BE2C (cell line): ENCODE data around the gene DHRS4L2.

DNA sequence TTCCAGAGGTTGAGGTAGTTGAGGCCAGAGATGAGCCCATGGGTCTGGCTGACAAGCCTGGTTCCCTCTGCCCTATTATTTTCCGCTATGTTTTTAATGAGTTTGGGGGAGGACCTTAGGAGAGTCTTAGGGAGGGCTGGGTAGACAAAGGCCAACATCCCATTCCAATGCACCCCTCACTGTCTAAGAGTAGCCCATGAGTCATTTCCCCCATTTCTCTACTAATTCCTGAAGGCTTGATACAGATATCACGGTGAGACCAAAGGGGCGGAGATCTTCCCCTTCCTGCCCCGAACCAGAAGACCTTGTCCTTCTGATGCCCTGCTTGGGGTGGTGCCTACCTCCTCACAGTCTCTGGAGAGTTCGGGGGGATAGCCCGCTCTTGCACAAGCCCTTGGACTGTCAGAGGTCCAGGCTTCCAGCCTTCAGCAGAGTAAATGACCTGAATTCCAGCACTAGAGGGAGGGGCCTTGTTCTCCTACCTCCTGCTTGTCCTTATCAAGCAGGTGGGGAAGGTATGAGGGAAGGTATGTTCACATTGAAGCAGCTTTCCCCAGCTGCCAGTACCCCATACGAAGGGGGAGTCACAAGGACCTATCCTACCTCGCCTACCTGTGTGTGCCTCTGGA, 3.5 kb downstream of the PSMB11 start:
- RRBS: no CpG with 5 or more reads among the region's 8 CpGs

- RRBS: under 1% methylated on average over 19 of the region's 40 CpGs
These were observed 441 bp downstream of the ACIN1 start for GRCh38 chr14:23094446-23094944.

- RRBS: 85% methylated on average over 10 of the region's 19 CpGs
These were observed 1.0 kb downstream of the BCL2L2 start for GRCh38 chr14:23307454-23308287.

DNA sequence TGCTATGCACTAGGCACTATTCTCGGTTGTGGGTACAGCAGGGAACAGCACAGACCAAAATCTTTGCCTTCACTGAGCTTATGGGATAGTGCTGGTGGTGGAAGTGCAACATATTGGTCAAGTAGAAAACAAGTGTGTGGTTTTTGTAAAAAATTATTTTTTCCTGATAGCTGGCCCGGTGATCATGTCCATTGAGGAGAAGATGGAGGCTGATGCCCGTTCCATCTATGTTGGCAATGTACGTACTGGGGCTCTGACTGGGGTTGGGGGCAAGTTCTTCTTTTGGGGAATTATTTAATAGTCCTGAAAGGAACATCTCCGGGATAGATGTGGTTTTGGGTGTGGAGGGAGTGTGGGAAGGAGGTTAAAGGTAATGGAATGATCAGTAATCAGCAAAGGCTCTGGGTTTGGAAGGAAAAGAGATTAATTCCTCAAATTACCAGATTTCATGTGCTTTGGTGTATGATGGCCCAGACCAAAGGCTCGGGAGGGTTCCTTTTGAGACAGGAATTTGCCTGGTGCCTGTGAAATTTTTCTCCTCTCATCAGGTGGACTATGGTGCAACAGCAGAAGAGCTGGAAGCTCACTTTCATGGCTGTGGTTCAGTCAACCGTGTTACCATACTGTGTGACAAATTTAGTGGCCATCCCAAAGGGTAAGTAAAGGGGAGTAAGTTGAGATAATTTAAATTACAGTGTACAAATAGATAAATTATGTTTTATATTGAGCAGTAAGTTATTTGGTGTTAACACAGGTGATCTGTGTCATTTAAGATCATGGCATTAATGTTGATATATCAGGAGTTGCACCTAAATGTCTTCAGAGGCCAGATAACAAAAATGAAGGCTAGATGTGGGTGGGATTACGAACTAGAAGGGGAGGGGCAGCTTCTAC, 1.8 kb downstream of the PABPN1 start:
- RRBS: no CpG with 5 or more reads among the region's 8 CpGs

- RRBS: 79% methylated on average over 3 of the region's 24 CpGs
These were observed 6.1 kb downstream of the SLC22A17 start for GRCh38 chr14:23346601-23347057.

DNA sequence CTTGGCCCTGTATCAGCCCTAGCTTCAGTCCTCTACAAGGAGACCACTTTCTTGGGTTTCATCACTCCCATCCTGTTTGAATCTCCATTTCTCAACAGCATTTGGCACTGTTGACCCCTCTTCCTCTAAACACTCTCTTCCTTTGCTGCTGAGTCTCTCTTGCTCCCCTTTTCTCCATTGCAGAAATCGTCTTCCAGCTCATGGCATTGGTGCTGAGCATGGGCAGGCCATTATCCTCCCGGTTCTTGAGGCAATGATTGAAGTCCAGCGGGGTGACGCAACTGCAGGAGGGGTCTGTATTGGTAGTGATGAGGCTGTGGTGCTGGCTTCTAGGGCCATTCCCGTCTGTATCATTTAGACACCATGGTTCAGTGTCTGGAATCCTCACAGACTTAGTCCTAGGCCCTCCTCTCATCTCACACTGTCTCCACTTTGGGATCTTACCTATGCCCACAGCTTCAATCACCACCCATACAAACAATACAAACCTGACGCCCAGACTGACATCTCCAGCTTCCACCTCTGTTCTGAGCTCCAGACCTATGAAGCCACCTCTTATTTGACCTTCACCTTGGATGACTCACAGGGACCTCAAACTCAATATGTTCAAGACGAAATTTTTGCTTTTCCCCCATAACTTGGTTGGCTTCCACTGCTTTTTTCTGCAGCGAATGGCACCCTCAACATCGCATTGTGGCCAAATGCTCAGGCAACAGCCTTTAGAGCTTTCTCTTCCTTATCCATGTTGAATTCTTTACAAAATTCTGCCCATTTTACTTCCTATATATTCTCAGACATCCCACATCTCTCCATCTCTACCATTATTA, 853 bp upstream of the SLC22A17 start:
- RRBS: no CpG with 5 or more reads among the region's 9 CpGs

- RRBS: no CpG with 5 or more reads among the region's 10 CpGs
These were observed 464 bp downstream of the EFS start for GRCh38 chr14:23364590-23364826.

DNA sequence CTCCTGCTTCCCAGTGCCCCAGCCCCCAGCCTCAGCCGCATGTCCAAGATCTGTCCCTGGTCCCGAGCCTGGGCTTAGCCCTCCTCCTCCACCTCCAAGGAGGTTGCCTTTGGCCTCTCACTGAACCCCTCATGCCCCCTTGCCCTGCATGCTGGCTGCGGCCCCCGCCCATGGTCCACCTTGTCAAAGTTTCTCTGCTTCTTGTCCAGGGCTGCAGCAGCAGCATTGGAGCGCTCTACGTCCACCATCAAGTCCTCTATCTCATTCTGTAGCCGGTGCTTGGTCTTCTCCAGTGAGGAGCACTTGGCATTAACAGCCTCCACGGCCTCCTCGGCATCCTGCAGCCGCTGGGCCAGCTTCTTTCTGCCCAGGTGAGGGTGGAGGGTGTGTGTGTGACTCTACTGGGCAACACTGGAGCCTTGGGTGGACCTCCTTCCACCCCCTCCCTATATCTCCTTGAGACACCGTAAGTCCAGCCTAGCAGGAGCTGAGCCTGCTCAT, 11.2 kb downstream of the CMTM5 start:
- RRBS: no CpG with 5 or more reads among the region's 11 CpGs

DNA sequence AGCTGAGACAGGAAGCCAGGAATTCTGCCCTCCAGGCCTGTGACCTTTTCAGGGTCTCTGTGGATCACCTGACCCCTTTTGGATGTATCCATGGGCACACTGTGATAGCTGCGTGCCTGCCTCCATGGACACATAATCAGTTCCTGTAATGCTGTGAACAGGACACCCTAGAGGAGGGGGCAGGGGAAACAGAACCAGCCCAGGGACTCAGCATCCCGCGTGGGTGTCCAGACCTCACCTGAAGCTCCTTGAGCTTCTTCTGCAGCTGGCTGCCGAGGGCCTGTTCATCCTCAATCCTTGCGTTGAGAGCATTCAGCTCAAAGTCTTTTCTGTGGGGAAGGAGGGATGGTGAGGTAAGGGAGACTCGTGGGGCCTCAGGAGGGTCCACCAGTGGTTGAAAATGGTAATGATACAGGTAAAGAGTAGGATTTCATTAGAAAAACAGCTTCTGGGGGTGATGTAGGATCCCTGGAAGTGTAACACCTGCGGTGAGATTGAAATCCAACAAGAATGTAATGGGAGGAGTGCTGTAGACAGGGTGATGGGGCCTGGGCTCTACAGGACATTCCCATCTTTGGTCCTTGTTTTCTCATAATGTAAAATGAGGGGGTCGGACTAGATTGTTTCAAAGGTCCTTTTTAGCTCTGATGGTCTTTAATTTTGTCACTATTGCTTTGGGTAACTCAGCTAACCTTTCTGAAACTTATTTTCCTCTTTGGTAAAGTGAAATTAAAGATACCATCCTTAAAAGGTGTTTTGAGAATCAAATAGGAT, 12.8 kb upstream of the MYH6 start:
- RRBS: no CpG with 5 or more reads among the region's 8 CpGs

DNA sequence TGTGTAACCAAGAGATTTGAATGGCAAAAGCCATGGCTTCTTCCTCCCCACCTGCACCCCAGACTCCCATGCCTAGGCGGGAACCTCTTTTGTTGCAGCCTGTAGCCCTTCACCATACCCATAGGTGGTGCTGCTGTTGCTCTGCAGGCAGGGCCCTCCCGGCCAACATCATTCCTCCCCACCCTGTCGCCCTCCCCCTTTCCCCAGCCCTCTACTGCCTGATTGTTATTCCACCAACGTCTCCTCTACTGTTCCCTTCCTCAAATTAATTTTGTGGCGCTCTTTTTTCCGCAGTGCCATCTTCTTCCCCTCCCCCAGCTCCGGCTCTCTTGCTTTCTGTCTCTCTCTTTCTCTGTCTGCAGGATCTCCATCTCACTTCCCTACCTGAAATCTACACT, 13.8 kb downstream of the NGDN start:
- RRBS: no CpG with 5 or more reads among the region's 7 CpGs

- RRBS: no CpG with 5 or more reads among the region's 12 CpGs
These were observed 3.2 kb downstream of the THTPA start for GRCh38 chr14:23559178-23559846.

GRCh38 chr14:23646023-23646369, 9.8 kb downstream of the DHRS2 start:
- RRBS: 8% methylated on average over 1 of the region's 8 CpGs

DNA sequence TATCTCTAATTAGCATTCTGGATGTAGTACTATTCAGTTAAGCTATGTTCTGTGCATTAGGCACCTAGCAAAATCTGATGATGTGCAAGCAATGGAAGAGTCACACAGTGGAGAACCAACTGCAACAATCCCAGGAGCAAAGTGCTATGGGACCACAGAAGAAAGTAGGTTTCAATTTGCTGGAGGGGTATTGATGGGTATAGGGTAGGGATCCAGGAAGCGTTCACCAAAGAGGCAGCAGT, 27.3 kb downstream of the DHRS2 start:
- RRBS: no CpG with 5 or more reads among the region's 1 CpG

GRCh38 chr14:23694059-23695014, 58.2 kb downstream of the DHRS2 start:
- RRBS: no CpG with 5 or more reads among the region's 9 CpGs

DNA sequence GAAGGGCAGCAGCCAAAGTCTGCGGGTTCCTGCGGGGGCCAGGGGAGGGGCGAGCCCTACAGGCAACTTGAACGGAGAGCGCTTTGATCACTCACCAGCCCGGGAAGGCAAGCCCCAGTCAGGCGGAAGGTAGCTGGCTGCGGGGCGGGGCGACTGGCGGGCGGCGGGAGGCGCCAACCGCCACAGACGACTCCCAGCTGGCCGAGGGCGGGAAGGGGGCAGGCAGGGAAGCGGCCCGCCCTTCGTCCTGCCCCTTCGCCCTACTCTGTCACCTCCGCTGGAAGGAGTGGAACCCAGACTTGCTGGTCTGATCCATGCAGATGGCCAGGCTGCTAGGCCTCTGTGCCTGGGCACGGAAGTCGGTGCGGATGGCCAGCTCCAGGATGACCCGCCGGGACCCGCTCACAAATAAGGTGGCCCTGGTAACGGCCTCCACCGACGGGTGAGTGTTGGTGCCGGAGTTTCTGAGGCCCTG, at the start of gene DHRS4L2:
Gene DHRS4L2, plus strand, starts transcription at position 296 of the 475 bp plus-strand sequence.
- RRBS: no CpG with 5 or more reads among the region's 33 CpGs

GRCh38 chr14:24007300-24007743, 18.6 kb downstream of the DHRS4L2 start:
- RRBS: no CpG with 5 or more reads among the region's 14 CpGs

- RRBS: no CpG with 5 or more reads among the region's 8 CpGs
These were observed 8.4 kb downstream of the CPNE6 start for GRCh38 chr14:24079665-24080332.

DNA sequence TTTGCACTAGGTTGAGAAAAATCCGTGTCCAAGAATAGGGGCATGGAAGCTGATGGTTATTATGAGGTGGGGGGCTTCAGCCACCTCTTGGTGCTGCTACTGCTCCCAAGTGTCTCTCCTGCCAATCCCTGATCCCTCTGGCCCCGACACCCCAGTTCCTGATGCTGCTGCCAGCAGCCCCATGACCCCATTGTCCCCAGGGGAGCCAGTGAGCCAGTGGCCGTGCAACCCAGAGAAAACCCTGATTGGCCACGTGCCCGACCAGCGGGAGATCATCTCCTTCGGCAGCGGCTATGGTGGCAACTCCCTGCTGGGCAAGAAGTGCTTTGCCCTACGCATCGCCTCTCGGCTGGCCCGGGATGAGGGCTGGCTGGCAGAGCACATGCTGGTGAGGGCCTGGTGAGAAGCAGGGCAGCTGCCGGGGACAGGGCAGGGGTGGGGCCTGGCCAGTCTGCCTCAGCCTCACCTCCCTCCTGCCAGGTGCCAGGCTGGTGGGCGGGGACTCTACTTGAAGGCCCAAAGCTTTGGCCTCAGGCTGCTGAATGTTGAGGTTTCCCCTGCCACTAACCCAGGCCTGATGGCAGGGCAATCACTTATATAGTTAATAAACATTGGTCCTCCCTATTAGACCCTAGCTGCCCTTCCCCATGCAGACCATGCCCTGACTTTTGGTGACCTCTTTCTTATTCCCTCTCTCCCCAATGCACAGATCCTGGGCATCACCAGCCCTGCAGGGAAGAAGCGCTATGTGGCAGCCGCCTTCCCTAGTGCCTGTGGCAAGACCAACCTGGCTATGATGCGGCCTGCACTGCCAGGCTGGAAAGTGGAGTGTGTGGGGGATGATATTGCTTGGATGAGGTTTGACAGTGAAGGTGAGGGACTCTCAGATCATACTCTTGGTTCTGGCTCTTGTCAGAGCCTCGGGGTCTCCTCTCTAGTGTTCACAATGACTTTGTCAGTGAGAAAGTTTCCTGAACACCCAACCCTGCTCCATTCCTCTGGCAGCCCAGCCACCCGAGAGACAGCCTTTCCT, 5.1 kb downstream of the PCK2 start:
- RRBS: 71% methylated on average over 2 of the region's 19 CpGs

GRCh38 chr14:24116230-24116694, 1.5 kb upstream of the NRL start:
- RRBS: no CpG with 5 or more reads among the region's 4 CpGs

GRCh38 chr14:24136316-24136669, 299 bp downstream of the PSME1 start:
- RRBS: 2% methylated on average over 22 of the region's 28 CpGs